Natural killer cell (primary cell): ENCODE measurements around the genes MRPS24, MYL7 and YKT6.

DNA sequence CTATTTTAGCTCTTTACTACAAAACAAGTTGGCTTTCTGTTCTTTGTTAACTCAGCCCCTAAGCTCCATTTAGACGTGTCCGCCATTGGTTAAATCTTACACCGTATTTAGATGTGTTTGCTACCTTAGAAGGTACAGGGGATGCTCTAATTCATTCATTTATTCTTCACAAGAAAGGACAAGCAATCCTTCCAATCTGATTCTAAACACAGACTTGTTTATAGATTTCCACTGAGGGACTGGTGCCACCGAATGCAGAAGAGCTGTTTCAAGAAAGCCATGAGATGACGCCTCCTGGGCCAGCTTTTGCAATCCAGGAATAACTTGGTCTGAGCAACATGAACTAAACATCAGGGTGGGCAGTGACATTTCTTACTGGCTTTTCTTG, 186.6 kb downstream of the GLI3 start:
- PRO-cap = no peak

DNA sequence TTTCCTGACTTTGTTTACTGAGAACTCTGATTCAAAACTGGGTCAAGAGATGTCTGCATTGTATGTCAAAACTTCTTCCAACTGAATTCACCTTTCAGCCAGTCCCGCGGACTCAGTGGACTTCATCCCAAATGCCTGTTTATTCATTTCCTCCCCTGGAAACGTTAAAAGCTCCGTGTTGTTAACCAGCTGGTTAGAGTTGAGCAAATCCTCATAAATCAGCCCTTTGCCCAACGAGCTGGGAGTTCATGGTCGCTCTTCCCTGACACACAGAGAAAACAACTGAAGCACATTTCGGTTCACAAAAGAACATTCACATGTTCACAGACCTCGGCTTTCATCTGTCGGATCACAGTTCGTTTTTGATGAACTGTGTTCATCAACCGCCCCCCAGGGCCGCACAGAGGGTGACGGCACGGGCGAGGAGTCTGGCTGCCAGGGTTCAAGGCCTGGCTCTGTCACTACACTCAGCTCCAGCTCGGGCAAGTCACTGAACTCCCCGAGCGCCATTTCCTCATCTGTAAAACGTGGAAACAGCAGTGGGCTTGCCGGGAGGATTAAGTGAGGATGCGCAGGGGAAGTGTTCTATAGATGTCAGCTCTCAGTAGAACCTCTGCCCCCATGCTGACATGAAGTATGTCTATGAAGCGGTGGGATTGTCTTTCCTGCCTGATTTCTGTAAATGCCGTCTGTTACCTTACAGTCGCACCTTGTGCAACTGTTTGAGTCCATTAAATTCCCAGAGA, 62.5 kb downstream of the GLI3 start:
- PRO-cap = no peak

DNA sequence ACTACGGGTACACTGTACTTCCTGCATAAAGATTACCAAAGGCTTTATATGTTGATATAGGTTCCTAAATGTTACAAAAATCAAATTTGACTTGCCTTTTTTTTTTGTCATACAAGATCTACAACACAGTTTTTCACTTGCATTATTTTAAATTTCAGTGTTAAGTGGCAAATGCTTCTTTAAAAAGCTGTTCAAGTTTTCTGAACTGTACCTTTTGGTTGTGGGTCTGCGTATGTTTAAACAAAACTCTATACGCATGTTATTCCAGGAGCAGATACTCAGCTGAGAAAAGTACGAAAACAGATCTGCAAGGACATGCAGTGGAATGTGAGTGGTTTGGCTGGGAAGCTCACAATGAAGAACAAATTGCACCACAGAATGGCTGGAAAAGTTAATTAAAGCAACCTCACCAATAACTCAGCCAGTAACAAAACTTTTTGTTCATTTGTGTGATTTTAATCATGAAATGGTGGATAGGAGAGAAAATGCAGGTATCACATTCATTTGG, 17.6 kb downstream of the GLI3 start:
- PRO-cap = no peak

GRCh38 chr7:42237777-42238371, 865 bp upstream of the GLI3 start:
- PRO-cap = no peak

GRCh38 chr7:42238372-42239004, 1.5 kb upstream of the GLI3 start:
- PRO-cap = no peak

DNA sequence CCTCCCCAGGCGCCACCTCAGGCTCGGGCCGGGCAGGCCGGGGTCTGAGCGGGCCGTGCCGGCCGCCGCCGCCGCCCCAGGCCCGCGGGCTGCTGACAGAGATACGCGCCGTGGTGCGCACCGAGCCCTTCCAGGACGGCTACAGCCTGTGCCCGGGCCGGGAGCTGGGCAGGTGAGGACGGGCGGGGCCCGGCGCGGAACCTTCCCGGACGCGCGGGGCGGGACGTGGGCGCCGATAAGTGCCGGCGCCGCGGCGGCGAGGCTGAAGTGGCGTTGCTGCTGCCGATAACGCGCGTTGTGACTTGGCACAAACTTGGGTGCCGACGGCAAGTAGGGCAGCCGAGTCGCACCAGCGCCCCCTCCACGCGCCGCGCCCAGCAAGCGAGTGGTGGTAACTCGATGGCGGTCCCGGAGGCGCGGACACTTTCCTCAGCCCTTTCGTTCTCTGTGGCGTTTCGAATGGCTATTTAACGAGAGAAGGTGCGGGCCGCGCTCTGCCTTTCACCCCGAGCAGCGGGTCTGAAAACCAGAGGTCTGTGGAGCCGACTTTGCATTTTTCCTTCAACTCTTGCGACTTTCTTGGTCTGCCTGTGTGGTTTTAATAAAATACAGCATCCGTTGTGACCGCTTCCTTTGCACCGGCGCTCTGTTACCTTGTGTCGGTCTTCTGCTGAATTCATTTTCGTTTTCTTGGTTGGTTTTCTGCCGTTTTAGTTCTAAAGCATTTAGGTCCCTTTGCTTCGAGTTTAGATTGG, 547 bp downstream of the STK17A start:
- PRO-cap = bidirectional peak, plus-strand start at position 306 of the sequence, minus-strand start at position 304 of the sequence; bidirectional peak, plus-strand start at position 685 of the sequence, minus-strand start at position 572 of the sequence

GRCh38 chr7:43734455-43735117, 5.3 kb upstream of the COA1 start:
- PRO-cap = no peak

- PRO-cap = no peak
Observed at GRCh38 chr7:43764022-43764342, 5.5 kb downstream of the BLVRA start.

DNA sequence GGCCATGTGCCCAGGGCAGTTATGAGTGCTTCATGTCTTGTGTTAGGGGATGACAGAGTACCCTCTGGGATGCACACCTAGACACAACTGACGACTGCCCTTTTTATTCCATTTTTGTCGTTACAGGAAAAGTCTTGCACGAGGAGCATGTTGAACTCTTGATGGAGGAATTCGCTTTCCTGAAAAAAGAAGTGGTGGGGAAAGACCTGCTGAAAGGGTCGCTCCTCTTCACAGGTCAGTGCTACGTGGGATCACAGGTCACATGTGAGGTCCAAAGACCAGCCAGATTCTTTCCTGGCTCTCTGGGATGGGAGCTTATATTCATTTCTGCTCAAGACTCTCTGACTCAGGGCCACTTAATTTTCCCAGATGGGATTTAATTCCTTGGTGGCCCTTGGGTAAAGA, 41.9 kb downstream of the BLVRA start:
- PRO-cap = no peak

- PRO-cap = bidirectional peak, plus-strand start at chr7:43869663, minus-strand start at chr7:43869479
Observed at GRCh38 chr7:43868613-43869828, at the start of gene MRPS24. MRPS24 (minus strand) TSS chr7:43869517.

DNA sequence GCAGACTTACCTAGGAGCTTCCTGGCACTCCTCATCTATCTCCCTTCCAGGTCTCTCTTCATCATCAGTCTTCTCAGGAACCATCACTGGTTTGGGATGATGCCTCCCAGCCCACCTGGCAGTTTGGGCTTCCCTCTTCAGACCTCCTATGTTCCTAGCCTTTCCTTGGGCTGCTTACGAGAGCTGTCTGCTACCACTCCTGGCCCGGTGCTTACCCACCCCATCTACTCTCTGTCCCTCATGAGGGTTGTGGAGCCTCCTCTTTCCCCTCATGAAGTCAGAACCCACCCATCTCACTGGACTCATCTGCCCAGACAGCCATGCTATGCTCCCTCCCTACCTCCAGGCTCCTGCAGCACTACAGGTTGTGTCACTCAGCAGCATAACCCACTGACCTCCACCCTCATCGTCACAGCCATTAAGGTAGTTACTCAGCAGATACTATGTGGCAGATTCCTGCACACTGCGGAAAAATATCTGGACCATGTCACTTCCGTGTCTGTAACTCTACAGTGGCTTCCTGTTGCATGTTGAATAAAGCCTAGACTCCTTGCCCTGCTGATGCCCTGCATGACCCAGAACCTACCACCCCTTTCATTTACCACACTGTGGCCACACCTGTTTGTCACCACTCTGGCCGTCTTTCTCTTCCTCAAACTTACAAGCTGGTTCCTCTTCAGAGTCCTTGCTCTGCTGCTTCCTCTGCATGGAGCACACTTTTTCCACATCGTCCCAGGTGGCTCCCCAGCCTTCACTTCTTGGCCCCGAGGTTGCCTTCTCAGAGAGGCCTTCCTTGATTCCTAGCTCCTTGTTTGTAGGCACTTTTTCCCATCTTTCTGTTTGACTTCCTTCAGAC, 2.0 kb downstream of the DBNL start:
- PRO-cap = bidirectional peak, plus-strand start at position 682 of the sequence, minus-strand start at position 360 of the sequence

GRCh38 chr7:44059166-44059924, 6.0 kb downstream of the PGAM2 start:
- PRO-cap = no peak

DNA sequence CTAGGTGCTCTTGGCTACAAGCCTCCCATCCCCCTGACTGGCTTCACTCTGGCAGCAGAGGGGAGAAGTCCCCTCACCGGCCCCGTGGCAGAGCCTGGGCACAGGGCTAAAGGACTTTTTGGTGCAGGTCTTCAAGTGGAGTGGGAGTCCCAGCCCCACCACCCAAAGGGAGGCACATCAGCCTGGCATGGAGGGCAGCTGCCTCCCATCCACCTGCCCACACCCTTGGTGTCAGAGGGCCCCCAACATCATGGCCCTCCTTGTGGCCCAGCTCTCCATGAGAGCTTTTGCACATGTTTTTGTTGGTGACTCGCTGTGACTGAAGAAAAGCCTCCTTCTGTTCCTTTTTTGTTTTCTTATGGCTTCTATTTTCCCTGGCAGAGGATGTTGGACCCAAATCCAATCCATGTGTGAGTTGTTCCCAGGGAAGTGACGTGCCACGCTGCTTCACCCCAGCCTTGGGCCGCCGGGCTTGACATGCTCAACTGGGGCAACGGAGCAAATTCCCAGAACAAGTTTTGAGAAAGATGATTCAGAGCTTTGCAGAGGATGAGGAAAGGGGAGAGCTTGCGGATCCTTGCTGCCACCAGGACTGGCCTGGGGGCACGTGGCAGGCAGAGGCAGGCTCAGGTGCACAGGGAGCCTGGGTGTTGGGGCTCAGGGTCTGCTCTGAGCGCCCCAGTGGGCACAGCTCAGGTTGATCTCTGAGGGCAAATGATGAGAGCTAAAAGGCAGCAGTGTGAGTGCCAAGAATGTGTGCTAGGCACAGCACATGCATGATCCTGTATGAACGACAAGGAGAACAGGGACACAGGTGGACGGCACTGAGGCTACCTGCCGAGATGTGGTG, 1.9 kb upstream of the AEBP1 start:
- PRO-cap = no peak

DNA sequence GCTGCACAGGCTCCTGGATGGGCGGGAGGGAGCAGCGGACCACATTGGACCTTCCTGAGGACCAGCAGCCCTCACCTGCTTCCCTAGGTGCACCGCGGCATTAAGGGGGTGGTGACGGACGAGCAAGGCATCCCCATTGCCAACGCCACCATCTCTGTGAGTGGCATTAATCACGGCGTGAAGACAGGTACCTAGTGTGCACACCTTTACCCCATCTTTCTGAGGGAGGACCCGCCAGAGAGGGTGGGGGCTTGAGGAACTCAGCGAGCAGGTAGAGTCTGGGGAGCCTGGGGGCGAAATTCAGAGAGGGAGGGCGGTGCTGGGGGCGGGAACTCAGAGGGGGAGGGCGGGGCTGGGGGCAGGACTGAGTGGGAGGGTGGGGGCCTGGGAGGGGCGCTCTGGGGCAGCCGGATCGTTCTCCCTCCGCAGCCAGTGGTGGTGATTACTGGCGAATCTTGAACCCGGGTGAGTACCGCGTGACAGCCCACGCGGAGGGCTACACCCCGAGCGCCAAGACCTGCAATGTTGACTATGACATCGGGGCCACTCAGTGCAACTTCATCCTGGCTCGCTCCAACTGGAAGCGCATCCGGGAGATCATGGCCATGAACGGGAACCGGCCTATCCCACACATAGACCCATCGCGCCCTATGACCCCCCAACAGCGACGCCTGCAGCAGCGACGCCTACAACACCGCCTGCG, 9.2 kb downstream of the AEBP1 start:
- PRO-cap = no peak

DNA sequence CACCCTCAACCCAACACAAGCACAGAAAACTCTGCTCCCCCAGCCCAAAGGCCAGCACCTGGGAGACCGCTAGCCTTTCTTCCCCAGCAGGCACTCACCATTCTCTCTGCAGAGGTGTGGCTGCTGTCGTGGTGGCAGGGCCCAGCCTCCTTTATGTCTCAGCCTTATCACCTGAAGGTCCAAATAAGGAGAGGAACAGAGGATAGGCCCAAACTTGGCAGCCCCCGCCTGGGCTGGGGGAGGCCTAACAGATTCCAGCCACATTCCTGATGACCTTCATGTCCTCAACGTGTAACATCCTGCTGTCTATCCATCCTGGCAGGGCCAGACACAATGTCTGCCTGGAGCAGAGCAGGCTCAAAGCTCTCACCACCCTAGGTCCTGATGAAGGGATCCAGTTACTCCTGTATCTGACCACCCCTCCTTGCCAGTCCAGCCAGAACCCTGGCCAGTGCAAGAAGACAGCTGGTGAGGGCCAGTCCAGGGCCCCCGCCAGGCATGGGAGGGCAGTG, at the start of gene MYL7:
Gene MYL7, minus strand, starts transcription at position 128 of the 512 bp plus-strand sequence.
- PRO-cap = no peak

- PRO-cap = no peak
Observed at GRCh38 chr7:44157293-44157639, 16.1 kb upstream of the MYL7 start.

DNA sequence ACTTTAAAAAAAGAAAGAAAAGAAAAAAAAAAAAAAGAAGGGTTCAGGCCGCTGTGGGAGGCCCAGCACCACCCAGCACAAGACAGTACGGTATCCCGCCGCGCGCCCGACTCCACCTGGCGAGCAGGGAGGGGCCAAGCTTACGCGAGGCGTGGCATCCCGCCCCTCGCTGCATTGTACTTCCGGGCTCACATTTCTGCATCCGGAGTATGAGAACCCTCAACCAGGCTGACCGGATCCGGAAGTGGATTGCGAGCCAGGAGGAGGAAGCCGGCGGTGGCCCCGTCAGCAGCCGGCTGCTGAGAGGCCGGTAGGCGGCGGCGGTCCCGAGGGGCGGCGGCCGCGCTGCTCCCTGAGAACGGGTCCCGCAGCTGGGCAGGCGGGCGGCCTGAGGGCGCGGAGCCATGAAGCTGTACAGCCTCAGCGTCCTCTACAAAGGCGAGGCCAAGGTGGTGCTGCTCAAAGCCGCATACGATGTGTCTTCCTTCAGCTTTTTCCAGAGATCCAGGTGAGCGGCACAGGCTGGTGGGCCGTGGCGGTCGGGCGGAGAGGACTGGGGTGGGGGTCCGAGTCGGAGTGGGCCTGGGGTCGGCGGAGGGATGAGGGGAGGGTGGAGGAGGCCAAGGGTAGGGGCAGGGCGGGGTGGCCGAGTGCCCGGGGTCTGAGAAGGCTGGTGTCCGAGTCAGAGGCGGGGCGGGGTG, at the start of gene YKT6:
Gene YKT6, plus strand, starts transcription at position 247 of the 701 bp plus-strand sequence.
- PRO-cap = bidirectional peak, plus-strand start at position 249 of the sequence, minus-strand start at position 118 of the sequence

- PRO-cap = no peak
Observed at GRCh38 chr7:44572758-44573206, 926 bp downstream of the DDX56 start.

- PRO-cap = no peak
Observed at GRCh38 chr7:44622707-44623181, 16.3 kb downstream of the OGDH start.

DNA sequence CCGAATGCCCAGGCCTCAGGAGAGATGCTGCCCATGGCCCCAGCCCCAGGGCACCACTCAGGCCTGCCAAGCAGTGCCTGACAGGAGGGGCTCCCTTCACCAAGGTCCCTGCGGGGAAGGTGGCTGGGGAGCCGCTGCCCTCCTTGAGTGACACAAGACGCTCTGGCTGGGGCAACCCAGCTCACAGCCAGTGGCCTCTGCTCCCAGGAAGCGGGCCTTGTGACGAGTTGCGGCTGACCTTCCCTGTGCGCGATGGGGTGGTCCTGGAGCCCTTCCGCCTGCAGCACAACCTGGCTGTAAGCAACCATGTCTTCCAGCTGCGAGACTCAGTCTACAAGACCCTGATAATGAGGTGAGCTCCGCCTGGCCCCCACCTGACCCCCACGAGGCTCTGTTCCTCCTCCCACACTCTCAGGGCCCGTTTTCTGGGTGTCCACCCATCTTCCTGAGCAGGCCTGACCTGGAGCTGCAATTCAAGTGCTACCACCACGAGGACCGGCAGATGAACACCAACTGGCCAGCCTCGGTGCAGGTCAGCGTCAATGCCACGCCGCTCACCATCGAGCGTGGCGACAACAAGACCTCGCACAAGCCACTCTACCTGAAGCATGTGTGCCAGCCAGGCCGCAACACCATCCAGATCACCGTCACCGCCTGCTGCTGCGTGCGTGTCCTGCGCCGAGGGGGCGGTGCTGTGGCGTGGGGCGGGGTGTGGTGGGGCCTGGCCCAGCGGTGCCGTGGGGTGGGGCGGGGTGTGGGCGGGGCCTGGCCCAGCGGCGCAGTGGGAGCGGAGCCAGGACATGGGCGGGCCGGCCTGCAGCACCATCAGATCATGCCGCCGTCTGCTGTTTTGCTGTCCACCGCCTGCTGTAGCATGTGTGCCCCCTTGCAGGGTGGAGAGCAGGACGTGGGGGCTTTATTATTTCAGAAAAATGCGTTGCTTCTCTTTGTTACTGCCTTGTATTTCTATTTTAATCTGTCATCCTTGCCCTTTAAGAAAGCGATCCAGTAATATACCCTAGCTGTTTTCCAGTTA, 12.9 kb downstream of the ZMIZ2 start:
- PRO-cap = no peak